ENCODE measurements around a stretch of chr12.

DNA sequence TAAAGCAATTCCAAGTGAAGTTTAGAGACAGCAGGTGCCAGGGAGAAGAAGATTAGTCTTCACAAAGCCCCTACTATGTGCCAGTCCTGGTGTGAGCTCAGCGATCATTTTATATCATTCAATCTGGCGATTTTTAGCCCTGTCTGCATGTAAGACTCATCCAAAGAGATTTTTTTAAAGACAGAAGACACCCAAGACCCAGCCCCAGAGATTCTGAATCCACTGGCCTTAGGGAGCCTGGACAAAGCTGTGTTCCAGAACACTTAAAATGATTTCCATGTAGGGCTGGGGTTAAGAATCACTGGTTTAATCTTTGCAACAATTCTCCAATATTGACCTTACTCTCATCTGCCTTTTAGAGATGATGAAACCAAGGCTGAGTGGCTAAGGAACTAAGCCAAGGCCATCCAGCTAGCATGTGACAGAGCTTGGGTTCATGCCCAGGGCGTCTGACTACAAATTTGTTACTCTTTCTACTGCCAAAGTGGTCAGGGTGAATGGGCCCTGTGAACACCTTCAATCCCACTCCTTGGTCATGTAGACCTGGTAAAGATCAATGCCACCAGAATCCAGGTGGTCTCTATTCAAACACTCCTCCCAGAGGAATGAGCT is 404.6 kb upstream of the TBX3 start:
- RRBS: no CpG with 5 or more reads among the region's 3 CpGs

DNA sequence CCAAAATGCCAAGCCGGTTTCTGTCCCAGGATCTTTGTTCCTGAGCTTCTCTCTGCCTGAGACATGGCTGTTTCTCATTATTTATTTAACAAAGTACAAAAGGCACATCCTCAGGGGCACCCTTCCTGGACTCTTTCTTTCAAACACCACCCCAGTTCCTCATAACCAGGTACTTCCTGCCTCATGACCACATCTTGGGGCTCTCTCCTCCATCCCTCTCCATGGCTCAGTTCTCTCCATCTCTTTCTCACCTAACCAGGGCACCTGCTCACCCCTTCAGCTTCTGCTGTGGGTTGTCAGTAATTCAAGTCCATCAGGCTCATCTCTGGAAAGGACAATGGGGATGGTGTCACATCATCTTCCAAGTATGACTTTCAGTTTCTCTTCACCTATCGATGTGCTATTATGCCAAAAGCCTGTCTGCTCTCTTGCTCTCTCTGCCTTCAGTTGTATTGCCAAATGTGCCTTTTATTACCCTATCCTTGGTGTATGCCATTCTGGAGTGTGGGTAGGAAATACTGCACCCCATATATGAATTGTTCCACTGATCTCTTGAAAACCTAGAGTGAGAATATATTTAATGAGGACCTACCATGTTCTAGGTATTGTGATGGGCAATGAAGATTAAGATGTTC is 670.6 kb upstream of the TBX3 start:
- RRBS: no CpG with 5 or more reads among the region's 2 CpGs

DNA sequence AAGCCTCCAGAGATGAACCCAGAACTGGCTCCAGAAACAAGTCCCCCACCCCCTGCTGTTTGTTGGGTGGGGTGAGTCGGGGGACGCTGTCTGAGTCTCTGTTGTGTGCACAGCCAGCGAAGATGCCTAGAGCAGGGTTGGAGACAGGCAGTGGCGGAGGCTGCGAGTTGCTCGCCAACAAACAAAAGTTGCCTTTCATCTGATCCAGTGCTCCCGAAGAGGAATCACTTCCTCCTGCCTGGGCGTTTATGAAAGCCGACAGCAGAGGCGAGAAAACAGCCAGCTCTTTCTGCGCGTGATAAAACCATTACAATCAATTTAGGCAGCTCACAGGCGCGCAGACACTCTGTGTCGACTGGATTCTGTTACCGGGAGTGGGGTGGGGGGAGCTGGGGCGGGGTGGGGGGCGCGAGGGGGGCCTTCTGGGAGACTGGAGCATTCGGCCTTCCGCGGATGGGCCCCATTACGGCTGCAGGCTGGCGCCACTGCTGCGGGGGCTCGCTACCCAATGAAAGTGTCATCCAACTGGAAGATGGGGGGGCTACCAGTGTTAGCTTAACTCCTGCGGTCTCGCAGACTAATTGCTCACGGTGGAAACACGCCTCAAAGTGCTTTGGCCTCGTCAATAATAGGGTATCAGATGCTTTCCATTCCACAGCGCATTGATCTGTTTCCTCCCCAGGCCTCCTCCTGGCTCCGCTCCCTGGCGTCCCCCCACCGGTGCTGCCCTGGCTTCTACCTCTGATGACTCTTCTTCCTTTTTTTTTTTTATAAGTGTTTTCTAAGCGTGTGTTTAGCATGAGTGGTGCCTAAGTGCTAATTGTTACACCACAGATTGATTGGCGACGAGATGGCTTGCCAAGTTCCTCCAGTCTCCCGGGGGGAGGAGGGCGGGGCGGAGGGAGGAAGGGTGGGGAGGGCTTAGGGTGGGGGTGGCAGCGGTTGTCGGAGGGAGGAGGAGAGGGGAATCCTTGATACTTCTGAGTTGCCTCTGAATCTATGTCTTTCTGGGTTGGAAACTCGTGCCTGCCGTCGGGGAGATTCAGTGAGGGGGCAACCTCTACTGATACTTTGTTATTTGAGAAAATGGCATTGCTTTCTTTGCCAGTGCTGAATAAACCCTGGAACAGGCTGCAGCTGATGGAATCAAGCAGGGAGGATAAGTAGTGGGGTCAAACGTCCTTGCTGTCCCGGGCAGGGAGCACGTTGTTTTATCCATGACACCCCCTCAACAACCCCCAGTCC is 678.2 kb downstream of the MED13L start:
- RRBS: no CpG with 5 or more reads among the region's 49 CpGs

DNA sequence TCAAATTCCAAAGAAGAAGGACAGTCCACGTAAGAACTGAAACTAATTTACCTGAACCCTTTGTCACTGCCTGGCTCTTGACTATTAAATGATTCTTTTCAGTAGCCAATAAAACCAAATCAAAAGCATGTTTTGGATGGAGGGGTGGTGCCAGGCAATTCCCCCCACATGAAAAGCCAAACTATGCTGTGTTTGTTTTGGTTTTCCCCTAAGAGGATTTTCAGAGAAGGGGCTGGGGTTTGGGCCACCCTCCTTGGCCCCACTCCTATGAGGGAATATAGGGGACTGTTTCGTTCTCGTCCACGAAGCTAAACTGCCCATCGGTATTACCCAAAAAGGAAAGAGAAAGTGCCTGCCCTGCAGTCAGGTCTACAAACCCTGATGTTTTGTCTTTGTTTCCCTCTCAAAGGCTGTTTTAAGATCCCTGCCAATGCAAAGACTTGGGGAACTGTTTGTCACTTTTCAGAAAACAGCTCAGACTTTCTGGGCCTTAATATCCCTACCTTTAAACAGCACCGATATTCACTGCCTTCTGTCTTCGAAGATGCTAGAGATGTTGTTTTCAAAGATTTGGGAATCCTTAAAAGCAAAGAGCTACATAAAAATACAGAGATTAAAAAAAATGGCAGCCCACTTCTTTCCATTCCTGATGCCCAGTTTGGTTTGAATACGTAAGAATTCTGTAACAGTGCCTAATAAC is 518.6 kb downstream of the MED13L start:
- RRBS: no CpG with 5 or more reads among the region's 8 CpGs

- RRBS: no CpG with 5 or more reads among the region's 1 CpG
Observed at GRCh38 chr12:115761086-115761741, 516.3 kb downstream of the MED13L start.

DNA sequence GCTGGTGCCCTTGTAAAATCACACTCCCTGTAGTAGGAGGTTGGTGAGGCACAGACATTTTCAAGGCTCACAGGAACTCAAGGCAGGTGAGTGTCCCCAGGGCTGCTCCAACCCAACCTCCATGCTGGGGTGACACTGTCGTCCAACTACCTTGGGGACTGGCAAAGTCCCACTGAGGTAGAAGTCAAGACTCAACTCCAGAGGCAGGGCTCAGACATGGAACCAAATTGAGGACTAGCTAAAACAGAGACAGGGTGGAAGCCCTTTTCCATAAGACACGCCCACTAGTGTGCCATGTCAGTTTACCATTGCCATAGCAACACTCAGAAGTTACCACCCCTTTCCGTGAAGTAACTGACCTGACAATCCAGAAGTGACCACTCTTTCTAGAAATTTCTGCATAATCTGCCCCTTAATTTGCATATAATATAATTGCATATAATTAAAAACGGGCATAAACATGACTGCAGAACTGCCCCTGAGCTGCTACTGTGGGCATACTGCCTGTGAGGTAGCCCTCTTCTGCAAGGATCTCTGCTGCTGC is 409.7 kb downstream of the MED13L start:
- RRBS: no CpG with 5 or more reads among the region's 4 CpGs

GRCh38 chr12:115944718-115945541 is 332.6 kb downstream of the MED13L start:
- RRBS: no CpG with 5 or more reads among the region's 26 CpGs

- RRBS: no CpG with 5 or more reads among the region's 6 CpGs
Observed at GRCh38 chr12:115949163-115949499, 328.4 kb downstream of the MED13L start.

DNA sequence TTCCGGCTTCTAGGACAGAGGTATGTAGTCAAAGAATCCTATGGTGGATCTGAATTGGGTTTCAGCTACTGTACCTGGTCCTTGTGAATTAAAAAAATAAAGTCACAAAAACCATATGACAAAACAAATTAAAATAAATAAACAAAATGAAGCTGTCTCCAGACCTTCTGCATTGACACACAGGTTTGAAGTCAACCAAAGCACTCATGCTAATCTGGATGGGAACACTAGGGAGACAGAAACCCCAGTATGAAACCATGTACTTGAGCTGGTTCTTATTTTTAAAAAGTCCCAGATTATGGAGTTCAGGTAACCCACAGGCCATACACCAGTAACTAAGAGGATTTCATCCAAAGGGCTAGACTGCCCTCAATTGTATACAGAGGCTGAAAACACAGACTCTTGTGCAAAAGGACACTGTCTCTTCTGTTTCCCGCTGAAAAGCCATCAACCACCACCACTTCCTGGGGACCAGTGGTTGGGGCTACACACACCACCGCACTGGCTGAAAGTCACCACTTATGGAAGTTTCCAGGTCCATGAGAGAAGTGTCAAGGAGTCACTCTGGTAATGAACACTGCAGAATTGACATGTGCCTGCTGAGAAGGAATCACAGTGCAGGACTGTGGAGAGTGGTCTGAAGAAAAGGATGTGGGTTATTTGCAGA is 316.8 kb downstream of the MED13L start:
- RRBS: no CpG with 5 or more reads among the region's 3 CpGs

DNA sequence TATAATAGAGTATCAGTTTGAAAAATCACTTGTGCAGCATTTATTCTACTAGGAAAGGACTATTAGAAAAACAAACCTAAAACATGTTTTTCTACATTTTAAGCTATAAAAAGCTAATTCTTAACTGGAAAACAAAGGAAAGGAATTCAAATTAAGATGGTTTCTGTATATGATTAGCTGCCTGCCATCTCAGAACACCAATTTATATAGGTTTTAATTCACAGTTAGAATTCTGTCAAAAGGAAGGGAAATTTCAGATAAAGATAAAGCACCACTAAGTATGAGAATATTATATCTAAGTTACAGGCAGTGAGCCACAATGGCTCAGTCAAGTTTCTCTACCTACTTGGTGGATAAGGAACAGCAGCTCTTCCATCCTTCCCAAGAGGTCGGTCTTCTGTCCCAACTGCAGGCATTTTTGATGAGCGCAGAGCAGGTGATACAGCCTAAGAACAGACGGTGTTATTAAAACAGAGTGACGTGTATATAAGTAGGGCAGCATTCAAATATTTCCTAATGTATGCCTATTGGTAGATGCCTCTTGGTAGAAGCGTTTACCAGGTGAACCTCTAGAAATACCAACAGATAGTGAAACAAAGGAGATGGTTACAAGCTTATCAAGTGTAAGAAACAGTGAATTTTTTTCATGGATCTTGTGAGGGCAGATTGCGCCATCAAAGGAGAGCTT is 274.7 kb downstream of the MED13L start:
- RRBS: no CpG with 5 or more reads among the region's 6 CpGs

DNA sequence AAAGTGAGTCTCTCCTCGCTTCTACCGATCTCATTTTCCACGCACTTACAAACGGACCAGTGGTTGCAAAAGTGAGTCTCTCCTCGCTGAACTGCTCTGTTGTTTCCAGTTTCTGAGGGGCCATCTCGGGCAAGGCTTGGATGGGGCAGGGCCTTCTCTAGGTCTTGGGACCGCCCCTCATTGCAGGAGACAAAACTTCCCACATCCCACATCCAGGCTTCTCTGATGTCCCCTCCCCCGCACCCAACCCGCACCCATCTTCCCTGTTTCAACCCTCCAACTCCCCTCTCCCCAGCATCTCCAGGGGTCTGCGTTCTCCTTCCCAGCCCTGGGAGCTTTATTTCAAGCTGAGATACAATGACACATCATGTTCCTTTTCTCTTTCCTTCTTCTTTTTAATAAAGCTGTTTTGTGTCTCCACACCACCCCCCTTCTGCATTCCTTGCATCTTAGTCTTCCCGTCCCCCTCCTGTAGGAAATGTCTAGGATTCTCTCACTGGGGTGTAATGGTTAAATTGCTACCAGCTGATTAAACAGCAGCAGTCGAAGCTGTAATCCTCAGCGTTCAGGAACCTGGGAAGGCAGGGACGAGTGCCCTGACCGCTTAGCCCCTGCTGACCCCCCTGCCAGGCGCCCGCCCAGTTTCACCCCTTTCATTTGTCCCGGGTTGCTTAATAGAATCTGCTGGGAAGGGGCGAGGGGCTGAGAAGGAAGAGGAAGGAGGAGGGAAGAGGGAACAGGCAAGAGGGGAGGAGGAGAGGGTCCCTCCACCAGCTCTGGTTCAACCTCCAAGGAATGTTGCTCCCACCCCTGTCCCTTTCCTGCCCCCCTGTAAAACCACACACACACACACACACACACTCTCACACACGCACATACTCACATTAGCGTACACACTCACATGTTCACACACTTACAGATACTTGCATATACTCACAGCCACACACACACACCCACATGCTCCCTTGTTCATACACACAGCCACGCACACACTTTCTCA is 104.4 kb upstream of the MED13L start:
- RRBS: no CpG with 5 or more reads among the region's 22 CpGs

DNA sequence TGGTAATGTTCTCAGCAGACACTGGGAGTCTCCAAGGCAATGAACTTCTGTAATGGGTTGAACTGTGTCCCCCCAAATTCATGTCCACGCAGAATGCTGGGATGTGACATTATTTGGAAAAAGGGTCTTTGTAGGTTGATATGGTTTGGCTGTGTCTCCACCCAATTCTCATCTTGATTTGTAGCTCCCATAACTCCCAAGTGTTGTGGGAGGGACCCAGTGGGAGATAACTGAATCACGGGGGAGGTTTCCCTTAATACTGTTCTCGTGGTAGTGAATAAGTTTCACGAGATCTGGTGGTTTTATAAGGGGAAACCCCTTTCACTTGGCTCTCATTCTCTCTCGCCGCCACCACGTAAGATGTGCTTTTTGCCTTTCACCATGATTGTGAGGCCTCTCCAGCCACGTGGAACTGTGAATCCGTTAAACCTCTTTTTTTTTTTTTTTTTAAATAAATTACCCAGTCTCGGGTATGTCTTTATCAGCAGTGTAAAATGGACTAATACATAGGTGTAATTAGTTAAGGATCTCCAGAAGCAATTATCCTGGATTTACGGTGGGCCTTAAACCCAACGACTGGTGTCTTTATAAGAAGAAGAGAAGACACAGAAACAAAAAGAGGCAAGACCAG is 114.8 kb upstream of the MAP1LC3B2 start:
- RRBS: no CpG with 5 or more reads among the region's 12 CpGs

DNA sequence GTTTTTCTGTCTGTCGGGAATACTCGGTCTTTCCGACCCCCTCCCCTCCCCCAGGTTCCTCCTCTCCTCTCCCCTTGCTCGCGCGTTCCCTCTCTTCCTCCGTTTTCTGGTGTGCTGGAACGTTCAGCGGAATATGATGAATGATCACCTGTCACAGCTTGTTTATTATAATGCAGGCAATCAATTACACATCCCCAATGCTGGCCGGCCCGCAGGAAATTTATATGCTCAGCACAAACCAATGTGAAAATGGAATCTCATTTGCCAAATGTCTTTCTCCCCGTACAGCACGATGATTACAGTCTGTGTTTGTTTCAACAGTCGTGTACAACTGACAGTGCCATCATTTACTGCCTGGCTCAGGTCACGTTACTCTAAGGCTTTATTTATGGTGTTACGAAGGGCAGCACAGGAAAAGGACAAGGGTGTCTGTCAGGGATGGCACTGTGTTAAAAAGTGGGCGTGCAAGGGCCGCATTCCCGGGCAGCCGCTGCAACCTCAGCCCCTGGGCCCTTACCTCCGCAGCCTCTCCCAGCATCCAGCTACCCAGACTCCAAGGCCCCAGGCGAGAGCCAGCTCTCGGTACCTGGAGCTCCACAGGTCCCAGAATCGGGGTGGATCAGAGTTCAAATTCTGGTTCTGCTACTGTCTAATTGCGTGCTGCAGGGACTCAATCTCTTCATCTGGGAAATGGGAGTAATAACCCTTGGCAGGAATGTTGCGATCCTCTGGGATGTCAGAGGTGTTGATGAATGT is 24.6 kb upstream of the MAP1LC3B2 start:
- RRBS: no CpG with 5 or more reads among the region's 26 CpGs

- RRBS: 2% methylated on average over 5 of the region's 36 CpGs
Observed at GRCh38 chr12:116598937-116599950, 40.1 kb downstream of the MAP1LC3B2 start.

DNA sequence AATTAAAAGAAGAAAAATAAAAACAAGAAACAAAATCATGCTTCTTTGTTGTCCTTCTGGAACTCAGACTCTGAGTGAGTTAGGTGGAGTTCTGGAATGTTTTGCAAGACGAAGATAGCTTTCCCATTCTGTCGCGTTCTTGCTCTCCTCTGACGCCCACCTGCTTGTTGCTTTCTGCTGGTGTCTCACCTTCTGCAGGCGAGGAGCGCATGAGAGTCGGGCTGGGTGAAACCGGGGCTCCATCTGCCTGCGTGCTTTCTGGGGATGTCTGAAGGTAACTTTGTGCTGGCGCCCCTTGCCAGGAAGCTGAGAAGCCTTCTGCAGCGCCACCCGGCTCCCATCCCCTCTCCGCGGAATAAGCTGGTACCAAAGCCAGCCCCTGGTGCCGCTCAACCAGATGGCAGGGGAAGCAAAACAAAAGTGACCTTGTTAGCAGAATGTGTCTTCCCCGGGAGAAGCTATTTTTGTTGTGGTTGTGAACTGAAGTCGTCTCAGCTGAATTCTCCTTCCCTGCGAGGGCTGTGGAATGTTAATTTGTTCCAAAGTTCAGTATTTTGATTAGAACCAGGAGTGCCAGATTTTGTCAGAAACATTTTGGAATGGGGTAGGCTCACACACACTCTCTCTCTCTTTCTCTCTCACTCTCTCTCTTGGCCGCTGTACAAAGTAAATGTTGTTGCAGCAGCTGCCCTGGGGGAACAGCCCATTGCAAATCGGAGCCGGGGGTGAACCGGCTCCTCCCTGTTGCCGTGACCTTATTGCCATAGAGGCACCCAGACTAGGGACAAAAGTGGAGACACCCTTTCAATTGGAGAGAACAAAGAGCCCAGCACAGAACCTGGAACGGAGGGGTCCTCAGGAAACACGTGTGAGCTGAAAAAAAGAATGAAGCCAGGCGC is 79.4 kb downstream of the SPRING1 start:
- RRBS: 13% methylated on average over 5 of the region's 26 CpGs

DNA sequence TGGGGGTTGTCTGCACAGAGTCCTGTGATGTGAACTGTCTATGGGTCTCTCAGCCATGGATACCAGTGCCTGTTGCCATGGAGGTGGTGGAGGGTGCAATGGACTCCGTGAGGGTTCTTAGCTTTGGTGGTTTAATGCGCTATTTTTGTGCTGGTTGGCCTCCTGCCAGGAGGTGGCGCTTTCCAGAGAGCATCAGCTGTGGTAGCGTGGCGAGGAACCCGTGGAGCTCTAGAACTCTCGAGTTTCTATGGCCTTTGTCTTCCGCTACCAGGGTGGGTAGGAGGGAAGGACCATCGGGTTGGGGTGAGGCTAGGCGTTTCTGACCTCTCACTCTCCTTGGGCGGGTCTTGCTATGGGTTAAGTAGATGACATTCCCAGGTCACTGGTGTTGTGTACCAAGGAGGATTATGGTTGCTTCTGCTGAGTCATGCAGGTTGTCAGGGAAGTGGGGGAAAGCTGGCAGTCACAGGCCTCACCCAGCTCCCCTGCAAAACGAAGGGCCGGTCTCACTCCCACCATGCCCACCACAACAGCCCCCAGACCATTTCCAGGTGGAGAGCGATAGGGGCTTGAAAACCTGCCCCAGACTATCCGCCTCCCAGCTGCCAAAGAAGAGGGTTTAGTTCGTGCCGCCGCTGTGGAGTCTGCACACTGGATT is 21.7 kb downstream of the RNFT2 start:
- RRBS: no CpG with 5 or more reads among the region's 18 CpGs

DNA sequence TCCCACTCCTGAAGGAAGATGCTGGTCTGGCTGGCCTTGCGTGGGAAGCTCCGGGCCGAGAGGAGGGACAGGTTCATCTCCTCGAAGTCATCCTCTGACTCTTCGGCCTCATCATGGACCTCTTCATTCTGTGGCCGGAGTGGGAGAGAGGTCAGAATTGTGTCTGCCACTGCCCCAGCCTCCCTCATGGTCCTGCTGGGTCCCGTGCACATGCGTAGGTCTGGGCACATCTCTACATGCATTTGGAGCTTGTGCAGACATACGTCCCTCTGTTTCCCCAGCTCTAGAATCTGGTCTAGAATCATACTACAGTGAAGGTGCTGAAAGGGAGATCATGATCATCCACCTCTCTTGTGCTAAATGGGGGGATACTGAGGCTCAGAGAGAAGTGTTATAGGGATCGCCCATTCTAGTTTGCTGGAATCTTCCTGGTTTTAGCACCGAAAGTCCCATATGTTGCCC is 163.7 kb upstream of the NOS1 start:
- RRBS: 91% methylated on average over 5 of the region's 11 CpGs

- RRBS: no CpG with 5 or more reads among the region's 12 CpGs
Observed at GRCh38 chr12:118172027-118172858, 36.3 kb downstream of the PEBP1 start.

Measured in pericardium (tissue), 1 donor.